CMK (cell line): ENCODE results near the genes IL32, ZNF75A and SLX4.

DNA sequence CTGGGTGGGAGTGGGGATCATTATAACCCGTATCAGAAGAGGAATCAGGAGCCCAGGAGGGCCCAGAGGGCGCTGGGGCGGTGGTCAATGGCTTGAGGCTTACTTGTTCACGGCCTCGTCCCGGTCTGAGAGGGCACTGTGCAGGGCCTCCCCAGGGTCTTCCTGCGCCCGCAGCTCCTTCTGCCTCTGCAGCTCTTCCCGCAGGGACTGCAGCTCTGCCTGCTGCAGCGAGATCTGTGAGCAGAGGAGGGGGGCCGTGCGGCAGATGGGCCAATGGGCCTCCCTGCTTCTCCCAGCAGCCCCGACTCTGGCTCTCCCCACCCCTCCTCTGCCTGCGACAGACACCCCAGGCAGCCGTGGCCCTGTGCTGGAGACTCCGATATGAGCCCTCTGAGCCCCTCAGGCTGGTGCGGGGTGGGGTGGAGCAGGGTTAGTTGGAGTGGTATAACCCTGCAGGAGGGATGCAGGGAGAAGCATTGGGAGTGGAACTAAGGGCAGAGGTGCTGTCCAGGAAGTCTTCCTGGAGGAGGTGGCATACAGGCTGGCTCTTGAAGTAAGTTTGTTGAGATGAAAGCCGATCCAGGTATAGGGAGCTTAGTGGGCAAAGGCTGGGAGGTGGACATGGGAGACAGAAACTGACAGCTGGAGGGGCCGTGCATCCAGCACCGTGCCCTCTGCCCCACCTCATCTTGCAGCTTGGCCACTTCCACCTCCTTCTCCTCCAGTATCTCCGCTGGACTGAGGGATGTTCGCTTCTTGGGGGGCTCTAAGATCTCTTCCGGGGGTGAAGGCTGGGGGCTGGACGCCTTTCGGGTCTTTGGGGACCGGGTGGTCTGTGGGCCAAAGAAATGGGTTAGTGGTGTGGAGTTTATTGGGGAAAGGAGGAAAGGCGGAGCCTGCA is 5.0 kb downstream of the THOC6 start:
- RRBS: 81% methylated on average over 4 of the region's 27 CpGs

DNA sequence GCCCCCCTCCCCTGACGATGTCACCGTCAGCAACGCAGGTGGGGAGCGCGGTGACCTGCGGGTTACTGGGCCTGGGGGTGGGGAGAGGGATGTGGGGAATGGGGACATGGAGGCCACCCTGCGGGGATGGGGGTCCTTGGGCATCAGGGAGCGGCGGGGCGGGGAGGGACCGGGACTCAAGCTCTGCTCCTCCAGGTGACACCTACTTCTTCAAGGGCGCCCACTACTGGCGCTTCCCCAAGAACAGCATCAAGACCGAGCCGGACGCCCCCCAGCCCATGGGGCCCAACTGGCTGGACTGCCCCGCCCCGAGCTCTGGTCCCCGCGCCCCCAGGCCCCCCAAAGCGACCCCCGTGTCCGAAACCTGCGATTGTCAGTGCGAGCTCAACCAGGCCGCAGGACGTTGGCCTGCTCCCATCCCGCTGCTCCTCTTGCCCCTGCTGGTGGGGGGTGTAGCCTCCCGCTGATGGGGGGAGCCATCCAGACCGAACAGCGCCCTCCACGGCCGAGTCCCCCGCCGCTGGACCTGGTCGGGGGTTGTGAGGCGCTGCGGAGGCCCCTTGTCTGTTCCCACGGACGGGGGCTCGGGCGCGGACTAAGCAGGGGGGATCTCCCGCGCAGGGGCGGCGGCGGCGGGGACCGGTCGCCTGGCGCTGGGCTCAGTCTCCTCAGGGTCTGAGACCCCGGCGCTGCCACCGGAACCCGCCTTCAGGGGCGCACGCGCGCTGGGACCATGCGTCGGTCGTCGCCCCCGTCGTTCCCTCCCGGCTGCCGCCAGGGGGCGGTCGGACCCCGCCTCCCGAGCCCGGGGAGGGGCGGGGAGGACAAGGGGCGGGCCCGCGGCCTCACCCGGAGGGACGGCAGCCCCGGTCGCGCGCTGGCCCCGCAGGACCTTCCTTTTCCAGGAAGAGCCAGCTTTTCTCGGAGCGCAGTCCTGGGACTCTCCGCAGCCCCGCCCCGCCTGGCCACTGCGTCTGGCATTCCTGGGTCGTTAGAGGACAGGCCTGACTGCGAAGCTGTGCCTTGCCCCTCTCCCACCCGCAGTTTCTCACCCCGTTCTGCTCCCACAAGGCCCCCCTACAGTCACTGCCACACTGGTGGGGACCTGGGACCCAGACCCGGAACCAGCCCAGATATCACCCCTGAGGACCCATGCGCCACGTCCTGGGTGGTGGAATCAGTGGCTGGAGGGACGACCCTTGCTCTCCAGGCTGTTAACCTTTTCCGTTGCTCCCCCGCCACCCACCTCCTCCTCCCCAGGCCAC is 6.4 kb upstream of the IL32 start:
- RRBS: 3% methylated on average over 32 of the region's 100 CpGs

- RRBS: 93% methylated on average over 3 of the region's 29 CpGs
These were observed at the start of gene IL32 for GRCh38 chr16:3065128-3066132. IL32 (plus strand) TSS chr16:3065640.

DNA sequence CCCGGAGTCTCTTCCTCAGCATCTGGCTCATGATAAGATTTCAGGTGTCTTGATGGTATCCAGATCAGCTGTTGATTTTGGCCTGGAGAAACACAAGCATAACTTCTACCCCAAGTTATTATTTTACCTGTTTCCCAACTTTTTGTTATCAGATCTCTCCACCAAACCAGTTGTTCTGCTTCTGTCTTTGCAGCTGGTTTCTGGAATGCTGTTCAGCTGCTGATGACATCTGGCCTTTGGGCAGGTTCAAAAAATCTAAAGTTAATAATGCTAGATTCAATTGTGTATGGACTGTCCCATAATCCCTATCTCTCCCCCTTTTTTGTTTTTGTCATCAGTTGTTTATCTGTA is 13.0 kb downstream of the IL32 start:
- RRBS: no CpG with 5 or more reads among the region's 1 CpG

DNA sequence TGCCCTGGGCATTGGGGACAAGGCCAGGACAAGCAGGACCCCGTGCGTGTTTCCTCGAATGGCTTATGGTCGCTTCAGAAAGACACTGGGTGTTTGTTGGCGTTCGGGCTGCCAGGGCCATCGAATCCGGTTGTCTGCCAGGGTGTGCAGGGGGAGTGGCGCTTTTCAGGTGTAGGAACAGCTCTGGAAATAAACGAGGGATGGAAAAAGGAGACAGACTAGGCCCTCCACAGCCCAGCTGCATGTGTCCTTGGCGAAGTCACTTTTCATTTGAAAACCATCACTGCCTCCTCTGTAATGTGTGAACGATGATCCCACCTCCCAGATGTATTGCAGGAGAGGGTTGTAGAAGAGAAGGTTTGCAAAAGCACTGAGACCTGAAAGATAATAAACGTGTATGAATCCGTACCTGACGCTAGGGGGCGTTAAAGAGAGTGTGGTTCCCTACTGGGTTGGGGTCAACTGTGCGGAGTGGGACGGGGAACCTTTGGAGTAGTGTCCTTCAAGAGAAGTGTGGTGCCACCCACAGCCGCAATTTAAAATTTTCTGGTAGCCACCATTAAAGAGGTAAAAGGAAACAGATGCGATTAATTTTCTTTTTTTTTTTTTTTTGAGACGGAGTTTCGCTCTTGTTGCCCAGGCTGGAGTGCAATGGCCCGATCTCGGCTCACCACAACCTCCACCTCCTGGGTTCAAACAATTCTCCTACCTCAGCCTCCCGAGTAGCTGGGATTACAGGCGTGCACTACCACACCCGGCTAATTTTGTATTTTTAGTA is 2.2 kb upstream of the ZSCAN10 start:
- RRBS: no CpG with 5 or more reads among the region's 27 CpGs

DNA sequence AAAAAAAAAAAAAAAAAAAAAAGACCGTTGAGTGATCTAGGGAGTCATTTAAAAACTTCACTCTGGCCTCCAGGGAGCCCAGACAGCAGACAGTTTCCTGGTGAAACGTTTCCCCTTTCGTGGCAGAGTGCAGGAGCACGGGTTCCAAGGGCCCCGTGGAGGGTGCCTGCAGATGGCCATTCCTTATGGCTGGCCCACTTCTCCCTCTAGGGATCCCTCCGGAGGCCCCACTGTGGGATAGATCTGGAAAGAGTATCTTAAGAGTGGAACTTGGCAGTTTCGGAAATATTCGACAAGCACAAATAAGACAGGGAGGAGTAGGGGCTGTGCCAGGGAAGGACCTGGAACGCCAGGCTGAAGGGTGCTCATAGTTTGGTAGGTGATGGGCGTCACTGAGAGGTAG is 11.1 kb downstream of the ZNF205 start:
- RRBS: no CpG with 5 or more reads among the region's 10 CpGs

GRCh38 chr16:3152252-3153311 is 17.8 kb downstream of the ZNF213 start:
- RRBS: 2% methylated on average over 3 of the region's 50 CpGs

GRCh38 chr16:3187862-3188695 is 46.9 kb downstream of the ZNF200 start:
- RRBS: 10% methylated on average over 9 of the region's 53 CpGs

GRCh38 chr16:3304850-3306200 is at the start of gene ZNF75A:
ZNF75A (plus strand) TSS chr16:3305497.
- RRBS: 6% methylated on average over 43 of the region's 120 CpGs

- RRBS: no CpG with 5 or more reads among the region's 37 CpGs
These were observed 11.4 kb downstream of the ZNF597 start for GRCh38 chr16:3431630-3432487.

DNA sequence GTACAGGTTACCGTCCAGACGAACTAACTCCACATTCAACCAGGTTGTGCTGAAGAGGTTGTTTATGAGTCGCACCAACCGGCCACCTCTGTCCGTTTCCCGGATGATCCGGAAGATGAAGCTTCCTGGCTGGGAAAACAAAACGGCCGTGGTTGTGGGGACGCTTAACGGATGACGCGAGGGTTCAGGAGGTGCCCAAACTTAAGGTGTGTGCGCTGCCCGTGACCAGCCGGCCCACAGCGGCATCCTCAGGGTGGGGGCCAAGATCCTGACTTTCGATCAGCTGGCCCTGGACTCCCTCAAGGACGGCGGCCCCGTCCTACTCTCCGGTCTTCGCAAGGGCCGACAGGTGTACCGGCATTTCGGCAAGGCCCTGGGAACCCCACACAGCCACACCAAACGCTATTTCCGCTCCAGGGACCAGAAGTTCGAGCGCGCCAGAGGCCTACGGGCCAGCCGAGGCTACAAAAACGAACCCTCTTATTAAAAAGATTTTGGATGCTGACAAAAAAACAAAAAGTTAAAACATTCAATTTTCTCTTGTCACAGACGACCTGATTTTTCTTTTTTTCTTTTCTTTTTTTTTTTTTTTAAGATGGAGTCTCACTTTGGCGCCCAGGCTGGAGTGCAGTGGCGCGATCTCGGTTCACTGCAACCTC is 1.1 kb upstream of the C16orf90 start:
- RRBS: no CpG with 5 or more reads among the region's 39 CpGs

DNA sequence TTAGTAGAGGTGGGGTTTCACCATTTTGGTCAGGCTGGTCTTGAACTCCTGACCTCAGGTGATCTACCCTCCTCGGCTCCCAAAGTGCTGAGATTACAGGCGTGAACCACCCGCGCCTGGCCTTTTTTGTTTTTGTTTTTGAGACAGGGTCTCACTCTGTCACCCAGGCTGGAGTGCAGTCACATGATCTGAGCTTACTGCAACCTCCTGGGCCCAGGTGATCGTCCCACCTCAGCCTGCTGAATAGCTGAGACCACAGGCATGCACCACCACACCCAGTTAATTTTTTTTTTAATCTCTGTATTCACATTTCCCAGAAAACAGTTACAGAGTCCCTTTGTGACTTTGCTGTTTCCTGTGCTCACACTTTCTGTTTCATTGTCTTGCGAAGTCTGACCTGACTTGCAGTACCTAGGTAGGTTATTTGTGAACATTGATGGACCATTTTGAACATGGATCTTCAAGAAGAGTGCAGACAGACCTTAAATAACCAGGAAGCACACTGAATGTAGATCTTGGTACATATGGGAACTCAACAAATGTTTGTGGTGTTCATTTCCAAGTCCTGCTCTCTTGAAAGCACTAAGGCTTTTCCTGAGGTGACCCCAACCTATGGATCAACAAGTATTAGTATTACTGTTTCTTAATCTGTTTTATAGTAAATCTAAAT is 2.8 kb downstream of the CLUAP1 start:
- RRBS: no CpG with 5 or more reads among the region's 6 CpGs

- RRBS: no CpG with 5 or more reads among the region's 12 CpGs
These were observed 29.6 kb downstream of the CLUAP1 start for GRCh38 chr16:3530422-3530830.

DNA sequence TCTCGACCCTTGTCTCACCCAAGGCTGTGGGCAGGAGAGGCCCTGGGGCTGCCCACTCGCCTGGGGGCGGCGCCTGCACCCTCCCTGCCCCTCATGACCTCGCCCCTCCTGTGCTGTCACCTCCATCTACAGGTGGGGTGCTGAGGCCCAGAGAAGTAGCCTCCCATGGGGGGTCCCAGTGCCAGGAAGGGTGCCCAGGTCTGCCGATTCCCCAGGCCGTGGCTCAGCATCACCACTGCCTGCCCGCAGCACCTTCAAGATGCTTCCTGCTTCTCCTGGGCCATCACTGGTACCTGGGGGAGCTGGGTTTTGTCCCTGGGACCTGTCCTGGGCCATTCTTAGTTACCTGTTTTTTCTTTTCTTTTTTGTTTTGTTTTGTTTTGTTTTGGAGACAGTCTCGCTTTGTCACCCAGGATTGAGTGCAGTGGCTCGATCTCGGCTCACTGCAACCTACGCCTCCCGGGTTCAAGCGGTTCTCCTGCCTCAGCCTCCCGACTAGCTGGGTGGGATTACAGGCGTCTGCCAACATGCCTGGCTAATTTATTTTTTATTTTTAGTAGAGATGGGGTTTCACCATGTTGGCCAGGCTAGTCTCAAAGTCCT is 807 bp downstream of the NLRC3 start:
- RRBS: no CpG with 5 or more reads among the region's 16 CpGs

- RRBS: 79% methylated on average over 3 of the region's 15 CpGs
These were observed 3.4 kb upstream of the NLRC3 start for GRCh38 chr16:3580528-3581034.

DNA sequence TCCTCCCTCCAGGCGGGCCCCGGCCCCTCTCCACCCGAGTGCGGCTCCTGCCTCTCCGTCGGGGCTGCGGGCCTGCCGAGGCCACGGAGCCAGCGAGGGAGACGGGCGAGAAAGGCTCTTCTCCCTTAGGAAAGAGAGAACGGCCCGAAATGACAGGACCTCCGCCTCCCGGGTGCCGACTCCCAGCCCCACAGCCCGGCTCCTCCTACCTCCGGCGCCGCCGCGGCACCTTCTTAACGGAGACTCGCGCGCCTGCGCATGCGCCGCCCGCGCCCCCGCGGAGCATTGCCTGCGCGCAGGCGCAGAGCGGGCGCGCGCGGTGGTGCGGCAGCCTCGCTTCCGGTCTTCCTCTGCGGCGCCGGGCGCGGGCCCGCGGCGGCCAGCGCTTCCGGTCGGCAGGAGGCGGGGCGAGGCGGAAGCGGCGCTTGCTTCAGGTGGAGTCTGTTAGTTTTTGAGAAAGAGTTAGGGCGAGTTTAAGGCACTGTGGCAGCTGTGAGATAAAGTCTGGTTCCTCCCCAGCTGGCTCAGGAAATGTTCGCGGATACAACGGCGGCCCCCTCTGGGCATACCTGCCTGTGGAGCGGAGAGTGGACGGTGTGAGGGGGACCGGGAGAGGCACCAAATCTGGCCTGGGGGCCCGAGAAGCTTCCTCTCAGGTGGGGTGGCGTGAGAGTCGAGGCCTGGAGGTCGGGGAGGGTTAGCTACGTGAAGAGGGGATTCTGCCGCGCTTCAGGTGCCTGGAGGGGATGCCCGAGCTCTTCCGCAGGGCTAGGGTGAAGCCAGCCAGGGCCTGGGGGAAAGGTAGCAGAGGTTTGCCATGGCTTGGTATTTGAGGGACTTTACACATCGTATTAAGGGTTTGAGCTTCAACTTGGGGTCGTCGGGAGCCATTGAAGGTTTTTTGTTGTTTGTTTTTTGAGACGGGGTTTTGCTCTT is at the start of gene SLX4:
TSS of gene SLX4 (minus strand) at position 256 of the 936 bp plus-strand sequence.
- RRBS: no CpG with 5 or more reads among the region's 82 CpGs

GRCh38 chr16:3664046-3665247 is 10.0 kb downstream of the DNASE1 start:
- RRBS: 99% methylated on average over 5 of the region's 42 CpGs

DNA sequence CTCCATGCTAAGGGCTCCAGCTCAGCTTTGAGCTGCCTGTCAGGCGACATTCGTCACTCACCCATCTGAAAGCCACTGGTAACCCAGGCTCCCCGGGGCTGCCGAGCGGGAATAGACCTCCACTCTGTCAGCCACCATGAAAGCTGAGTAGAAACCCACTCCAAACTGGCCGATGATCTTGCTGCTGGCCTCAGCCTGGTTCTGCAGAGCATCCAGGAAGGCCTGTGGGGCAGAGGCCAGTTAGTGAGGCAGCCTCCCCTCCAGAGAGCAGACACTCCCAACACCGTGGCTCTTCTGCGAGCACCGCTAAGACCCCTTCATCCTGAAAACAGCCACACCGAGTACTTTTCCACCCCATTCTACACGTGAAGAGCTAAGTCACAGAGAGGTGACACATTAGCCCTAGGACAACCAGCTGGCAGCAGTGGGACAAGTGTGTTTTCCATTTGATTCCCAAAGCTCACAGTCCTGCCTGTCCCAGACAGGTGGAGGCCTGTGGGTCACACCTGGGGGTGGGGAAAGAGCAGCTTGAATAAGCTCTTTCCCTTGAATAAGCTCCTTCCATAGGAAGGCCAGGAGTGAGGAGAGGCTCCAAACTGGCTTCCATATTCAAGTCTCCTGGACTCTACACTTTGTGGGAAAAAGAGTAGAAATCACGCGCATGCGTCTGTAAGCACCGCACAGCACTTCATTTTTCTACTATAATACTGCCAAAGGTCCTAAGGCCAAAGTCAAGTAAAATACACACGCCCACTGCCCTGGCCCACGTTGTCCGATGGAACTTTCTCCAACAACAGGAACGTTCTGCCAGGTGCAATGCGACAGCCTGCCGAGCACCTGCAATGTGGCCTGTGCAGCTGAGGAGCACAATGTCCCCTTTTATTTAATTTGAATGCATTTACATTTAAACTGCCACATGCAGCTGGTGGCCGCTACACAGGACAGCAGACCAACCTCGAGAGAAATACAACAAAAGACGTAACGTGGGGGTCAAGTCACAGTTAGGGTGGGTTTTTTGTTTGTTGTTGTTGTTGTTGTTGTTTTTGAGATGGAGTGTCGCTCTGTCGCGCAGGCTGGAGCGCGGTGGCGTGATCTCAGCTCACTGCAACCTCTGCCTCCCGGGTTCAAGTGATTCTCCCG is 23.3 kb downstream of the DNASE1 start:
- RRBS: no CpG with 5 or more reads among the region's 33 CpGs

- RRBS: 98% methylated on average over 5 of the region's 18 CpGs
These were observed 10.7 kb upstream of the TRAP1 start for GRCh38 chr16:3727923-3728462.

DNA sequence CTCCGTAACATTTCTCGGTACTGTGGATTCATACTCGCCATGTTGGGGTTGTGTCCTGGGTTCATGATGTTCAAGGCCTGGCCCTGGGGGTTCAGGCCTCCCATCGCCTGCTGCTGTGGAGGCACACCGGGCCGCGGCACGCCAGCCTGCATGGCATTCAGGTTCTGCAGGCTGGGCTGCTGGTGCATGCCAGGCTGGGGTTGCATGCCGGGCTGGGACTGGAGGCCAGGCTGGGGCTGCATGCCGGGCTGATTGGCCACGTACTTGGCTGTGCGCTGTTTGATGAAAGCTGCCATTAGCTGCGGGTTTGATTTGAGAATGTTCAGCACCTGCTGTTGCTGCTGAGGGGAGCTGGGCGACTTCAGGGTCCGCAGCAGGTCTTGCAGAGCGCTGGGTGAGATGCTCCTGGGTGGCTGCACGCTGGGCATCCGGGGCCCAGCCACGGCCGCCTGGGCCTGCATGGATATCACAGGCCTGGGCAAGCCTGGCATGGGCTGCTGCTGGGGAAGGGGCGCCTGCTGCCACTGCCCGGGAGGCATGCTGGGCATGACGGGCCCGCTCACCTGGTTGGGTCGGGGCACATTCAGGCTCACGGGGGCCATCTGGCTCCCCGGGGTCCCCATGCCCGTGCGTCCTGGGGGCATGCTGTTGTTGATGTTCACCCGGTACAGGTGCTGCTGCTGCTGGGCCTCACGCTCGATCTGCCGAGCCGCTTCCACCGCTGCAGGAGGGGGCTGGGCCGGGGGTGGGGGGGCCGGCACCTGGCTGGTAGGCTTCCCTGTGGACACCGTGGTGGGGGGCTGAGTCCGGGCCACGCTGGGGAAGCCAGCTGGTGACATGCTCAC is 11.4 kb upstream of the TRAP1 start:
- RRBS: 97% methylated on average over 26 of the region's 40 CpGs